Ovary (tissue), 7 donors: ENCODE measurements around the gene TMEM209.

DNA sequence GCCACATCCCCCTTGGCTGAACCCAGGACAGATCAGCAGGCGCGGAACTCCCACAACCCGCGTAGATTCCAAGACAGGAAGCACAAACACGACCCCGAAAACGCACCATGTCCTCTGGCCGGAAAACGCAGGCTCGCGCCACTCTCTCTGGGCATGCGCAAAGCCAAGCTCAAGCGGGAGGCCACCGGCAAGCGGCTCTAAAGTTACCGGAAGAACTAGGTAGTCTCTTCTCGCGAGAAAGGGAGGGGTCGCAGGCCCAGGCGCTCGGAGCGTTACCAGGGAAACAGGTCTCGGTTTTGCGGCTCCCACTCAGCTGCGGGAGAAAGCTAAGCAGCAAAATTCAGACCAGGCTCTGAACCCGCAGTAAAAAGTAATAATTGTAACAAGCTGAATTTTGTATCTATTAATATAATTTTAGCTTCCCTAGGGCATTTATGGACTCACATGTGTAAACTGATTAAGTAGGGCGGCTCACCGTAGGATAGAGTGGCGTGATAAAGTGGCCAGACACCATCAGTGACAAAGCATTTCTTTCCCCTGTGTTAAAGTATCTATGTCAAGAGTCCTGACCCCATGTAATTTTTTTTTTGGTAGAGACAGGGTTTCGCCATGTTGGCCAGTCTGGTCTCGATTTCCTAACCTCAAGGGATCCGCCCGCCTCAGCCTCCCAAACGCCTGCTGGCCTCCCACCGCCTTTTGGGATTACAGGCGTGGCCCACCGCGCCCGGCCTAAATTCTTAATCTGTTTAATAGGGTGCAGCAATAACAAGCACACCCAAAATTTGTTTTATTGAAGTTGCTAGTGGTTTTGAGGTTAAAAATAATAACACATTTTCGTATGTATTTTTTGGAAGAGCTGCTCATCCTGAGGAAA is at the start of gene TMEM209:
TSS of gene TMEM209 (minus strand) at position 140 of the 874 bp plus-strand sequence.
- PRO-cap, 7 experiments = peak in 7 of 7 experiments; most common plus-strand start position 259 of the sequence (in 7); most common minus-strand start position 140 of the sequence (in 6)
- RAMPAGE, long total RNA, 2 experiments = start-site peak on the minus strand in 2 of 2 experiments, centred at positions 135 to 146 of the sequence, 157 to 158 reads per replicate

- PRO-cap, 7 experiments = peak in 1 of 7 experiments; most common plus-strand start chr7:130489633 (in 1); most common minus-strand start chr7:130489406 (in 1)
- RAMPAGE, long total RNA, 2 experiments = no peak in any of the 2 experiments
Observed at GRCh38 chr7:130488829-130489705, 2.8 kb upstream of the MEST start.

GRCh38 chr7:130517541-130518346 is 25.9 kb downstream of the MEST start:
- PRO-cap, 7 experiments = no peak in any of the 7 experiments
- RAMPAGE, long total RNA, 2 experiments = no peak in any of the 2 experiments

DNA sequence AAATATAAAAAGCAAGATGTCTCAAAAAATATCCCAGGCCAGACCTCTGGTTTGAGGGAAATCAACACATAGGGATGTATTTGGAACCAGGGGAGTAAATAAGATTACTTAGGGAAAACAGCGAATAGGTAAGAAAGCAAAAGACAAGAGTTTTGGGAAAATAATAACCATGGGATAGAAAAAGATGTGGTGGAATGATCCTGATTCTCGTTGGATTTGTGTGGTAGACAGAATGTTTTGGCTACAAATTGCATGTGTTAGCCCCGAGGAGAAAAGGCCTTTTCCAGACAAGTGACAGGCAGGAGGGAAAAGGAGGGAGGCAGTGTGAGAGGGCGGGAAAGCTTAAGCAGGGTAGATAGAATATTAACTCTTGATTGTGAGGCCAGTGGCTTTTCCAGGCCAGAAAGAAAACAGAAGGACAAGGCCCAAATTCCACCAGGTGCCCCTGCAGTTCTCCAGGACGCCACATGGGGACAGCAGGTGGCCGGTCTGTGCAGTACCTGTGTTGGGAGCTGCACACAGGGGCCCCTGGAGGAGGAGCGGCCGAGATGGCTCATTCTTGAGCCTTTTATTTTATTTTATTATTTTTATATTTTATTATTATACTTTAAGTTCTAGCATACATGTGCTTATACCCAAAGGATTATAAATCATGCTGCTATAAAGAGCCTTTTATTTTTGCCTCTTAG is 141.2 kb upstream of the KLF14 start:
- PRO-cap, 7 experiments = no peak in any of the 7 experiments
- RAMPAGE, long total RNA, 2 experiments = no peak in any of the 2 experiments

DNA sequence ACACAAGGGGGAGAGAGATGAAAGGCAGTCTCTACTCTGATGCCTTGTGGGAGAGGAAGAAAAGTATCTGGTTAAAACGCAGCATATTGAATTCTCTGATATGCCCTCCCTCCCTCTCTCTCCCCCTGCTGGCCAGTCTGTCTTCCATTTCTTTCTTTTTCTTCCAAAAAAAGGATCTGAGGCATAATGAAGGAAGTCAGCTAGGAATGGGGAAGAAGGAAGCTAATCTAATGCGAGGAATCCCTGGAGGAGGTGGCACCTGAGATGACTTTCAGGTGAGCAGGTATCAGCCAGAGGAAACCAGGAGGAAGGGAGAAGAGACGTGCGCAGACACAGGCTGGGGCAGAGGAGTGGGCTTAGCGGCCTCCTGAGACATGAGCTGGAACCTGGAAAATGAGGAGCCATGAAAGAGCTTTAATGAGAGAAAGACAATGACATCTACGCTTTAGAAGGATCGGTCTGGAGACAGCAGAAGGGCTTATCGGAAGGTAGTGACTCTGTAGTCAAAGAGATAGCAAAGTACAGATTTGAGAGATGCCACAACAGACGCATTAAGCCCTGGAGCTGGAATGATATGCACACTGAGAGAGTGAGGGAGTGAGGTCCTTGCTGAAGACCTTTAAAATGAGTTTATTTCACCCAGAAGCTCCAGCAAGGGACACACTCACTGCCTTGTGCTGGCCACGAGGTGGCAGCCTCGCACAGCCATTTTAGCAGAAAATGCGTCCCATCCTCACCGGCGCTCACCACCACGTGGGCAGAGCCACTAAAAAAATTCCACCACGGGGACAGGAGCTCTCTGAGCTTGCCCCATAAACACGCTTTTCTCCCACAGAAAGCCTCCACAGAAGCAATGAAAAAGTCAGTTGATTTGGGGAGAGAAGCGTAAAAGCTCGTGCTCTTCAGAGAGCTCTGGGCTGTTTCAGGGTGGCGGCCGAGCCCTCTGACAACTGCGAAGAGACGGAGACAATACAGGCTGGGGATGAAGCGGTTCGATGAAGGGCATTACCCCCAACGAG is 162.8 kb upstream of the KLF14 start:
- PRO-cap, 7 experiments = no peak in any of the 7 experiments
- RAMPAGE, long total RNA, 2 experiments = no peak in any of the 2 experiments

DNA sequence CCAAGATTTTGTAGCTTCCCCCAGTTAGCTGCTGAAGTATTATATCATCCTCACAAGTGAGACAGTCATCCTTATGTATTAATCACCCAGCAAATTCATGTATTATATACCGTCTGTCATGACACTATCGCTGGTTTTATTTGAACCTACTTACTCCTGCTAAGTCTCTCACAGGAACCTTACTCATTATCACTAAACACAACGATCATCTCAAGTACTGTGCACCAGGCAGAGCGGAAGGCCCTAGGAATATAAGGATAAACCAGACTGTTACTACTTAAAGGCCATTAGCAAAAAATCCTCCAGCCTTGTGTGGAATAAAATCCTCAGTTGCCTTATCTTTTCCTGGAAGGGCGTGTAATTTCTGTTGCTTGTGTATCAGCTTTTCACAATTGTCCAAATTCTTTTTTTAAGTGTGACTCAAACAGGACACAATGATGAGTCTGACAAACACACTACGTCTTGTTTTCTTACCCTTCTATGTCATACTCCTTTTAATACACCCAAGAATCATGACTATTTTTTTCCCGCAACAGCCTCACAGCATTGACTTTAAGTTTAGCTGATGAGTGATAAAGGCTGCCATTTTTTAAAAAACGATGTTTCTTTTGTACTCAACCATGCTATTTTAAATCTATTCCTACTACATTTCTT is 176.1 kb upstream of the KLF14 start:
- PRO-cap, 7 experiments = no peak in any of the 7 experiments
- RAMPAGE, long total RNA, 2 experiments = no peak in any of the 2 experiments

- PRO-cap, 7 experiments = no peak in any of the 7 experiments
- RAMPAGE, long total RNA, 2 experiments = no peak in any of the 2 experiments
Observed at GRCh38 chr7:130922423-130922680, 188.3 kb upstream of the KLF14 start.

DNA sequence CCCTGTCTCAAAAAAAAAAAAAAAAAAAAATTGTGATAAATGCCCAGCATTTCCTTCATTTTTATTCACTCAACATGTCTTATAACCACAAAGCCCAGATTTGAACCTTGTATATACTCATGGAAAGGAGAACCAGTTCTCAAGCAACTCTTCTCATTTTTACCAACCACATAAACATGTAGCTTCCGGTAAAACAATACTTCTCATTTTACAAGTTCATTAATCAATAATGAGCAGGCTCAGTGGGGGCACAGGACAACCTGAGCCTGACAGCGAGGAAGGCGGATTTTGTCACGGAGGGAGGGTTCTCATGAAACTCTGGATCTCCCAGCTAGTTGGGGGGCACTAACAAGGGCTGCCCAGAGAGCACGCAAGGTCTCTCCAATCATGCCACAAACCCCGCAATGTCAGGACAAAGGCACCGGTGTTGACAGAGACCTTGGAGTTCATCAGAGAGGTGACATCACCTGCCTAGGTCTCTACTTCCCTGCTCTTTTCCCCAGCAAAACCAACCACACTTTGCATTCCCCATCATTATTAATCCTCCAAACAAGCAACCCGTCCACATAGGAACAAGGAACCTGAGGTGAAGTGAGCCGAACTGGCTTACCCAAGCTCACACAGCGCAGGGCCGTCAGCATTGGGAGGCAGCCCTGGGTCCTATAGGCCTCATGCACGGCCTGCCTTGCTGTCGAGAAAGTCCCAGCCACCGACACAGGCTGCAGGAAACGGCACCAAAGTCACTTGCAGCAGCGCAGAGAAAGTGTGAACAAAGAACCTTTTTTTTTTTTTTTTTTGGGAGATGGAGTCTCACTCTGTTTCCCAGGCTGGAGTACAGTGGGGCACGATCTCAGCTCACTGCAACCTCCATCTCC is 192.2 kb upstream of the KLF14 start:
- PRO-cap, 7 experiments = no peak in any of the 7 experiments
- RAMPAGE, long total RNA, 2 experiments = no peak in any of the 2 experiments

GRCh38 chr7:130990241-130990988 is 256.4 kb upstream of the KLF14 start:
- PRO-cap, 7 experiments = no peak in any of the 7 experiments
- RAMPAGE, long total RNA, 2 experiments = no peak in any of the 2 experiments

- PRO-cap, 7 experiments = no peak in any of the 7 experiments
- RAMPAGE, long total RNA, 2 experiments = no peak in any of the 2 experiments
Observed at GRCh38 chr7:130995377-130996177, 261.6 kb upstream of the KLF14 start.

- PRO-cap, 7 experiments = peak in 1 of 7 experiments; most common plus-strand start chr7:130999191 (in 1); most common minus-strand start chr7:130999081 (in 1)
- RAMPAGE, long total RNA, 2 experiments = no peak in any of the 2 experiments
Observed at GRCh38 chr7:130998623-130999492, 264.9 kb upstream of the KLF14 start.

DNA sequence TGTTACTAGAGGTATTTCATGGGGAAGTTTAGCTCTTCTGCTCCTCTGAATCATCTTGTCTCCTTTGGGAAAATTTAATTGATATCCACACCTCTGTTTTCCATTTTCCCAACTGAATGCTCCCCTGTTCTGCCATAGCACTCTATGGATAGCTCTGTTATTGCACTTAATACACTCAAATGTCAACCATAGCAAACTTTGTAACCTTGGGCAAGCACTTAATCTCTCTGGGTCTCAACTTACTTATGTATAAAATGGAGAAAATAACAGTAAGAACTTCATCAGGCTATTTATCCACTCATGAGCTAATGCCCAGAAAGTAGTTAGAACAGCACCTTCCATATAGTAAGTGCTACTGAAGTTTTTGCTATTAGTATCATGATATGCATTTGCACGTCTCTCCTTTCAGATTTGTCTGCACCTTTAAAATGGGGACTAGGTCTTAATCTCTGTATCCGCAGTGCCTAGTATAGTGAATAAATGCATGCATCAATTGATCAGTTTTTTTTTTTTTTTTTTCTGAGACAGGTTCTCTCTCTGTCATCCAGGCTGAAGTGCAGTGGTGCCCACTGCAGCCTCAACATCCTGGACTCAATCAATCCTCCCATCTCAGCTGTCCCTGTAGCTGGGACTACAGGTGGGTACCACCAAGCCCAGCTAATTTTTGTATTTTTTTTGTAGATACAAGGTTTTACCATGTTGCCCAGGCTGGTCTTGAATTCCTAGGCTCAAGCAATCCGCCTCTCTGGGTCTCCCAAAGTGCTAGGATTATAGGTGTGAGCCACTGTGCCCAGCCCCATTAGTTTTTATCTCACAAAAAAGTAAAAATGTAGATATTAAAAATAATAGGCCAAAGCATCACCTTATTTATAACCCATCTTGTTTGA is 290.4 kb upstream of the KLF14 start:
- PRO-cap, 7 experiments = no peak in any of the 7 experiments
- RAMPAGE, long total RNA, 2 experiments = no peak in any of the 2 experiments

DNA sequence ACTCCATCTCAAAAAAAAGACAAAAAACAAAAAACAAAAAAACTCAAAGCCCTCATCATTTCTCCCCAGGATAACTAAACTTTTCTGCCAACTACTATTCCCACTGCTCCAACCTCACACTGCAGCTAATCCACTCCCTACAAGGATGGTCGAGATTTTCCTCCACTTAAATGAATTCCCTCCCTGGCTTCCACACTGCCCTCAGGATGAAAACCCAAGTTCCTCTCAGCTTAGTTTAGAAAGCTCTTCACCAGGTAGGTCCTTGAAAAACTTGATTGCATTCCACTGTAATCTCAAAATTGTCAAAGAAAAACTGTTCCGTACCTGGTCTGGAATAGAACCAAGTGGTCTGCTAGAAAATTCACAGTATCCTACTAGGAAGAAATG is 294.3 kb upstream of the KLF14 start:
- PRO-cap, 7 experiments = no peak in any of the 7 experiments
- RAMPAGE, long total RNA, 2 experiments = no peak in any of the 2 experiments

GRCh38 chr7:131032760-131033204 is 294.9 kb upstream of the MKLN1 start:
- PRO-cap, 7 experiments = no peak in any of the 7 experiments
- RAMPAGE, long total RNA, 2 experiments = no peak in any of the 2 experiments

- PRO-cap, 7 experiments = no peak in any of the 7 experiments
- RAMPAGE, long total RNA, 2 experiments = no peak in any of the 2 experiments
Observed at GRCh38 chr7:131040297-131041058, 287.2 kb upstream of the MKLN1 start.

GRCh38 chr7:131056588-131057644 is 270.8 kb upstream of the MKLN1 start:
- PRO-cap, 7 experiments = peak in 6 of 7 experiments; most common plus-strand start chr7:131057372 (in 2); most common minus-strand start chr7:131057239 (in 4)
- RAMPAGE, long total RNA, 2 experiments = no peak in any of the 2 experiments

- PRO-cap, 7 experiments = peak in 7 of 7 experiments; most common plus-strand start chr7:131108199 (in 7); most common minus-strand start chr7:131108063 (in 3)
- RAMPAGE, long total RNA, 2 experiments = start-site peak on the plus strand in 1 of 2 experiments, at chr7:131108185-131108211 at its widest, 39 reads per replicate; start-site peak on the minus strand in 2 of 2 experiments, at chr7:131107918-131108146 at its widest, 3,641 to 4,561 reads per replicate
Observed at GRCh38 chr7:131107539-131108499, 219.9 kb upstream of the MKLN1 start.

GRCh38 chr7:131108513-131108922 is 219.2 kb upstream of the MKLN1 start:
- PRO-cap, 7 experiments = peak in 6 of 7 experiments; most common plus-strand start chr7:131108859 (in 2); most common minus-strand start chr7:131108708 (in 6)
- RAMPAGE, long total RNA, 2 experiments = no peak in any of the 2 experiments

- PRO-cap, 7 experiments = peak in 2 of 7 experiments; most common plus-strand start chr7:131284872 (in 1); most common minus-strand start chr7:131284842 (in 1)
- RAMPAGE, long total RNA, 2 experiments = no peak in any of the 2 experiments
Observed at GRCh38 chr7:131284637-131285412, 42.9 kb upstream of the MKLN1 start.

DNA sequence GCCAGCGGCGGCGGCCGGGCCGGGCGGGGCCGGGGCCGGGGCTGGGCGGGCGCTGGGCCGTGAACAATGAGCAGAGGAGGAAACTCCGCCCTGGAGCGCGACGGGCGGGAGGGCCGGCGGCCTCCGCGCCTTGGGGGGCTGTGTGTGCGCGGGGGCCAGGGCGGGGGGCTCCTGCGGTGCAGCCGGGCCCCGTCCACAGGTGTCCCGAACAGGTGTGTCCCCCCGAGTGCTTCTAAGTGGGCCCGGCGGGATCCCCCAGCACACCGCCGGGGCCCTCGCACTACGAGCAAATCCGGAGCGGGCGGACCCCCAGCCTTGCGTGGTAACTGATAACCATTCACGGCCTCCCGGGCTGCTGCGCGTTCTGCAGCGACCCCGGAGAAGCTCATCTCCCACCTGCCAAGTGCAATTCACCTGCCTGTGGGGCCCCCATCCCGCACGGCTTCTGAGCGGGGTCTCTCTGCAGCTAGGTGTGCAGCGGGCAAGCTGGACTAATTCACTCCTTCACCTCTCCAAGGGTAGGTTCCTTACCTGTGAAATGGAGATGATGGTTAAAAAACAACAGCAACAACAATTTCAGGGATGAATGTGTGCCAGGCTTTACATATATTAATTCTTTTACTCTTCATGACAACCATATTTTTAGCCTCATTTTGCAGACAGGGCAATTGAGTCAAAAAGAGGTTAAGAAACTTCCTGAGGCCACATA is 437 bp upstream of the PODXL start:
- PRO-cap, 7 experiments = peak in 4 of 7 experiments; most common plus-strand start position 91 of the sequence (in 3)
- RAMPAGE, long total RNA, 2 experiments = no peak in any of the 2 experiments